Cardiac septum (tissue), 1 donor: ENCODE measurements around a stretch of chr1.

GRCh38 chr1:54341225-54341952 is 141.4 kb downstream of the MRPL37 start:
- PRO-cap: no peak

GRCh38 chr1:54349646-54350207 is 149.8 kb downstream of the MRPL37 start:
- PRO-cap: no peak

- PRO-cap: no peak
Measured at GRCh38 chr1:54362857-54363286, 162.9 kb downstream of the MRPL37 start.

- PRO-cap: no peak
Measured at GRCh38 chr1:54391370-54392145, 156.5 kb upstream of the ACOT11 start.

GRCh38 chr1:54405767-54406689 is 142.0 kb upstream of the ACOT11 start:
- PRO-cap: bidirectional peak, plus-strand start at chr1:54406544, minus-strand start at chr1:54406385

DNA sequence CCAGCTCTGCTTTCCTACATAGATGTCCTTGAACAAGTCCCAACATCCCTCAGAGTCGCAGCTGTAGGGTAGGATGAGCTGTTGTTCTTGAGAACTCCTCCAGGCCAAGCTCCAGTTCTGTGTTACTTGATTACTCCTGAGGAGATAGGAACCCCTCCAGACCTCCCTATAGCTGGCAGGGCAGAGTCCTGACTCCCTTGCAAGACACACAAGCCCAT is 68.6 kb upstream of the ACOT11 start:
- PRO-cap: no peak

DNA sequence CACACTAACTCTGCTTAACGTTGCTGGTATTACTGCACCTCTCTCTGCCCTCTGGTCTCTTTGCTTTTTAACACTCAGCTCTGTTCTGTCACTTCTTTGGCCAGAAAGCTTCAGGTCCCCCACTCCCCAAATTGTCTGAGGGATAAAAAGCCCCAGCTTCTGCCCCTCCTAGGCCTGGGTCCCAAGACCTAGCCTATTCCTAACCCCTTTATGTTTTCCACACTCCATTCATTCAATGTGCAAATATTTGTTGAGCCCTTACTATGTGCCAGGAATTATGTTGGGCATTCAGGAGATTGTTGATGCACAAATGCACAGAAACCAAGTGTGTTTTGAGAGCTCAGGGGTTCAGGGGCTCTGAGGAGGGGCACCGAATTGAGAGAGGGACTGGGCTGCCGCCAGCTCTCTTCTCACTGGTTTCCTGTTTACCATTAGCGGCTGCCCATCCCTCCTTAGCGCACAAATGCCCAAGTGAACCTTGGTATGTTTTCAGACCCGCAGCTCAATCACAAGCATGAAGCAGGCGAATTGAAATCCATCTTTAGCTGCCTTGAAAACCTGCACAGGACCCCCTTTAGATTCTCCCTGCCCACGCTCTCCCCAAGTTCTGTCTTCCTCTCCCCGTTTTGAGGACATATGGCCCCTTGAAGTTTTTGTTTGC is 61.3 kb upstream of the ACOT11 start:
- PRO-cap: no peak

- PRO-cap: no peak
Measured at GRCh38 chr1:54564131-54564896, 16.3 kb downstream of the ACOT11 start.

GRCh38 chr1:54641076-54641584 is 456 bp upstream of the MROH7 start:
- PRO-cap: no peak

GRCh38 chr1:54796196-54796589 is 4.9 kb downstream of the TTC22 start:
- PRO-cap: no peak

- PRO-cap: no peak
Measured at GRCh38 chr1:54798129-54798745, 2.9 kb downstream of the TTC22 start.

DNA sequence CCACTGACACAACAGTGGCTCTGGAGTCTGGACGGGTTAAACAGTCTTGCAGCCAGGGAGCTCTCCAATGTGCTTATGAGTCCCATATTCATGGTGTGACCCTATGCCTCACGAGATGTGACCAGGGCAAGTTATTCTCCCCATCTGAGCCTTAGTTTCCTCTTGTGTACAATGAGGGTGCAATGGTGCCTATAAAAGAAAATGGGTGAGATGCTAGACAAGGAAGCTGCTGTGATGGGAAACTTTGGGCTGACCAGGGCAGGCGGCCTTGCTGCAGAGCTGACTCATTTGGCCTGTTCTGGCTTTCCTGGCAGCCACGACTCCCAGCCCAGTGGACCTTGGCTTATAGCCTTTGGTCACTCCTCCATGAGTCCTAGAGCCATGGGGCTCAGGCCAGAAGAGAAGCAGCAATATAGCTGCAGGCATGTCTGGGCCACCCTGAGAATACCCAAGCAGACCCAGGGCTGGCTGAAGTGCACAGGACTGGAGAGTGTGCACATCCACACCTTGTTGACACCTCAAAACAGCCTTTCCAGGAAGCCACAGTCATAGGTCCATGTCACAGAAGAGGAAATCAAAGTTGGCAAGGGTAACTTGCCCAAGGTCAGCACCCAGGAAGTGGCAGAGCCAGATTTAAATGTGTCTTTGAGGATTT is 1.8 kb upstream of the LEXM start:
- PRO-cap: no peak

DNA sequence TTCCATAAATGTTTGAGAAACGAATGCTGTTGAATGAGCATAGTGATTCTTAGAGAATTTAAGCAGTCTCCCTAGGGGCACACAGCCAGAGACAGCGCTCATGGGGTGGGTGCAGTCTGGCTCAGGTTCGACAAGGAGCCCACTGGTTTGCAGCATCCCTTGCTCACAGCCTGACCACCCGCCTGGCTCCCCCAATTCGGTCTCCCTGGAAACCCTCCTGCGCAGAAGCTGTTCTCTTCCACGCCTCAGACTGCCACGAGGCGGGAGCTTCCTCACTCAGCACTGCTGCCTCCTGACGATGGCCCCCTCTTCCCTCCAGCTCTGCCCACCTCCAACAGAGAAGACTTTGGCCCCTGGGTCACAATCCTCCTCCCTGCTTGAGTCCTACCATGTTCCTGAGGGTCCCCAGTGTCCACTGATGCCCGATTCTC is 32.4 kb downstream of the DHCR24 start:
- PRO-cap: no peak

- PRO-cap: no peak
Measured at GRCh38 chr1:55053085-55053607, 13.8 kb downstream of the PCSK9 start.

- PRO-cap: no peak
Measured at GRCh38 chr1:55120467-55121126, 81.2 kb downstream of the PCSK9 start.

- PRO-cap: no peak
Measured at GRCh38 chr1:55214083-55214454, 1.1 kb downstream of the USP24 start.

DNA sequence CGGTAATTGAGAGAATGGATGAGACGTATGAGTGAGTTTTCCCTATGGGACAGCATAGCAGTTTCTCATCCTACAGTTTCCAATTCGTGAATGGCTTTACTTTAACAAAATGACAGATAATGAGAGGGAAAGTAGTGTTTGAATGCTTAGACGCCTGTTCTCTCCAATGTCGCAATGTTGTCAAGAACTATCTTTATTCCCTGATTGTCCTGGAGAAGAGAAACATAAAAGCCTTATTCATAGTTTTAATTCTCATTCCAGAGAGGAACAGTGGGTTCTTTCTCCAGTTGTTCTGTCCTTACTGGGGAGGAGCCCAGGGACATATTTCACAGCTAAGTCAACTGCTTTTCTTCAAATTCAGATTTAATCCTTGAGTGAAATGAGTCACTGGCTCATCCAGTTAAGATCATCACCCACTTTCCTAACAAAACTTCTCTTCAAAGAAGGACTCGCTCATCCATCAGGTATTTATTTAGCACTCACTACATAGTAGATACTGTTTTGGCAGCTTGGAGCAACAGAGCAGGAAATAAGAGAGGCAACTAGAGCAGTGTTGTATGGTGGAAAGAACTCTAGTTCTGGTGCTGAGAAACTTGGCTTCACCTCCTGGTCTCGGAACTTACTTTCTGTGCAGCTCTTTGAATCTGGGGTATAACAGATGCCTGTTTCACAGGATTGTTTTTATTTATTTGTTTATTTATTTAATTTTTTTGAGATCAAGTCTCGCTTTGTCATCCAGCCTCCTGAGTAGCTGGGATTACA is 365.7 kb upstream of the USP24 start:
- PRO-cap: no peak

GRCh38 chr1:55654699-55655131 is 439.6 kb upstream of the USP24 start:
- PRO-cap: no peak

DNA sequence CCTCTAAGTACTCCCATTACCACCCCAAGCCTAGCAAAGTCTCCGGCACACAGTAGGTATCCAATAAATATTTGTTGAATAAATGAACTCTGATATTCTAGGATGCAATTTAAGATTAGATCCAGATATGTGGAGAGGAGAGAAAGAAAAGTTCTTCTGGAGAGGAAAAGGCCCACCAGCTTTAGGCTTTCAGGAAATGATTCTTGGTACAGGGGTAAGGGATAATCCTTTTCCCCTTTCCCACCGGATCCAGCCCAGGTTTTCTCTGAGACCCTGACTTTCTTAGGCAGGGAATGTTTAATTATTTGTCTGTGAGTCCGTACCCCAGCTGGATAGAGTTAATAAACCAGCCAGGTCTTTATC is 189.2 kb downstream of the PLPP3 start:
- PRO-cap: no peak

DNA sequence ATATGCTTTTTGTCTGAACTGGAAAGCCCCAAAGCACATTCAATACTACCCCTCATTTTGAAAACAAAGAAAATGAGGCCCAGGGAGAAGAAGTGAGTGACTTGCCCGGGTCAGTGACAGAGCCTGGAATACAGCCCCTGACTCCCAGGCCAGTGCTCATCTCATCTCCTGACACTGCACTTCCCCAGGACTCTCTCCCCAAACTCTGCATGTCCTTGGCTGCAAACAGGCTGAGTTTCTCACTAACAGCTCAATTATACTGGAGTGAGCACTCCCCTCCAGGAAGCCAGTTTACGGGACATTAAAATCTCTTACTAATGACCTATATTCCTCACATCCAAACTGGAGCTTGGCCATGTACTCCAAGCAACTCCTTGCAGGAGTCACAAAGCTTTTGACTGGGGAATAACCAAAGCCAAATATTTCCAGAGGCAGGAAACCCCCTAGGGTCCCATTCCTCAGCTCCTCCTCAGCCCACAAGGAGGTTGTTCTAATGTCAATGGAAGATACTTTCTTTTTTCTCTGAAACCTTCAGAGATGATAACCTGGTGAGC is 127.2 kb downstream of the PLPP3 start:
- PRO-cap: no peak